Anterior vena cava (tissue), 1 donor: ENCODE results near the gene CCDC7.

DNA sequence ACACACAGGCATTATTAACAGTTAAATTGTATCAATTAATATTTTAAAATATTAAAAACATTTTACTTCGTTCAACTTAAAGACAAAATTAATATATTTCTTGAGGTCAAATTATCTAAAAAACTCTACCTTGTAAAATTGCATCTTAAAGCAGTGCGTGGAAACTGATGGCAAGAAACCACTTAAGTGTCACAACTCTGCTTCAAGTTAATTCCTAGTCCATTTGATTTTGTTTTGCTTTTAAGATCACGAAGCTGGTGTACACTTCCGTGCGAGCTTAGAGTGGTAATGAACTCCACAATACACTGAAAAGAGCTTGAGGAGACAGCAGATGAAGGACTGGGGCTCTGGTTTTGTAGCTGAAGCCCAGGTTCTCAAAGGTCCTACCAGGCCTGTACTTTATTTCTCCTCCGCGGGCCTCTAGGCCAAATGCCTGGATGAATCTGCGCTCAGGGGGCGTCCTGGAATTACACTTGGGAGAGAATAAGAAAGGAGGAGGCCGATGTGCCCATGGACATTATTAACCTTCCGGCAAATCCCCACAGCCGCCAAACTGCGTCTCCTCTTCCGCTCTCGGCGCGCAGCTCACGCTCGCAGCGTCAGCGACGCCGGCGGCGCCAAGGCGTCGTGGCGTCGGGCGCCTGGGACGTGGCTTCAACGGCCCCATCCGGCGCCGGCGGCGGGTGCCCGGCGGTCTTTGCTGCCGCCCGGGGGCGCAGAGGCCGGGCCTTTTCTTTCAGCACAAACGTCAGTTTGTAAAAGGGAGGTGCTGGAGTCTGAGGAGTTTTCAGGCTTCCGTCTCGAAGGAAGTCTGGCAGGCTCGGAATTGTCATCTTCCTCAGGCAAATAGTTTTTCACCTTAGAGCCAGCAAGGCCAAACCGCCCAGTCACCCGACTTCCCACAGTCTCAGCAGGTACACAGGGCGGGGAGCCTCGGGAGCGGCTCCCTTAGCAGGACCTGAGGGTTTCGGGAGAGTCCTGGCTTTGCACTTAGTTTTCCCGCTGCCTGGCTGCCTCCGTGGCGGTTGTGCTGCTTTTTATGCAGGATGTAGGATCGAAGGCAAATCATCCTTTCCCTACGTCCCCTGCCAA is at the start of gene CCDC7:
CCDC7 (plus strand) TSS at position 657 of the 1,092 bp plus-strand sequence.
- PRO-cap: unidirectional peak, plus-strand start at position 428 of the sequence; bidirectional peak, plus-strand start at position 758 of the sequence, minus-strand start at position 580 of the sequence; bidirectional peak, plus-strand start at position 993 of the sequence, minus-strand start at position 909 of the sequence

DNA sequence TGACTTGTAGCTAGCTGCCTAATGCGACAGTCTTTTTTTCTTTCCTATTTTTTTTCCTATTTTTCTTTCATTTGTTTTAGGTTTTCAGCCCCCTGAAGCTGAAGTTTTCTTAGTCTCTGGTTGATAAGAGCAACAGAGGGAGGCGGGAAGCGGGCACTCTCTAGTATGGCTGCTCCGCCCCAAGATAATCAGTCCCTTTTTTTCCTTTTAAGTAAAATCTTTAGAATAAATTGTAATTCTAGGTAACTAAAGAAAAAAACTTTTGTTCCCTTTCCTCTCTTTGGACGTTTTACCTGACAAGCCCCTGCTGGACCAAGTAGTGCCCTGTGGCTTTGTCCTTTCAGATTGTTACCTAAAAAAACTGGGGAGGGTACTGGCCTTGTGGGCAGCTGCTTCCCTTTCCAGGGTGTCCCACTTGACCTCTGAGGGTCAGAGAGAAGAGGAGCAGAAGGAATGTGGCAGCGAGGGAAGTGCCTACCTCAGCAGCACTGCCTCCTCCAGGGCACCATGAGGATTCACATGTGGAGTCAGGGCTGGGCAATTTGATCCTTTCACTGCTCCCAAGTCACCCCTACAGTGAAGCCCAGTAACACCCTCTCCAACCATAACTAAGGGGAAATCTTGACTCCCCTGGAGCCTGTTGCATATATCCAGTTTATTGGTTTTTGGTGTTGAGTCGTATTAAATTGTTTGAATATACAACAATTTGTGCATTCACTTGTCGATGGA is 64.7 kb downstream of the ITGB1 start:
- PRO-cap: no peak

GRCh38 chr10:32970892-32971382 is 12.9 kb upstream of the ITGB1 start:
- PRO-cap: no peak

DNA sequence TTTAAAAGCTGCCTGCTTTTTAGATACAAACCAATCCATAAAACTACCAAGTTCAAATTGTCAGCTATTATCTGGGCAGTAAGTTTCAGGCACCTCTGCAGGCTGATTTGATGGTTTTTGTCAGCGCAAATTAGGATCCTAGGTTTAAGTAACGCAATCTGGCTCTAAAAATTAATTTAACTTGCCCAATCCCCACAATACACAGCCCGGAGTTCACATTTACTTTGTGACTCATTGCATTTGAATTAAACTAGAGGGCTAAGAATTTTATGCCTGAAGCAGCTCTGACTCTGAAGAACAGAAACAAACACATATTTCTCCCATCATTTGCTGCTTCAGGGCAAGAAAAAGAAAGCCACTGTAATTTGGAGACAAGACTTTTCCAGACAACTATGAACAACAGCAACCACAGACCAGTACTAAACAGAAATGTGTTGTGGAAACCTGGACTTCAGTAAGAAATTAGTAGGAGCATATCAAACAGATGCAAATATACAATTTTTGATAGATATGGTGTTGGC is 43.3 kb downstream of the NRP1 start:
- PRO-cap: no peak

DNA sequence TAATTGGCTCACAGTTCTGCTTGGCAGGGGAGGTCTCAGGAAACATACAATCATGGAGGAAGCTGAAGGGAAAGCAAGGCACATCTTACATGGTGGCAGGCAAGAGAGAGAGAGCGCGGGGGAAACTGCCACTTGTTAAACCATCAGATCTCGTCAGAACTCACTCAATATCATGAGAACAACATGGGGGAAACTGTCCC is 344.2 kb upstream of the NRP1 start:
- PRO-cap: unidirectional peak, plus-strand start at position 102 of the sequence

DNA sequence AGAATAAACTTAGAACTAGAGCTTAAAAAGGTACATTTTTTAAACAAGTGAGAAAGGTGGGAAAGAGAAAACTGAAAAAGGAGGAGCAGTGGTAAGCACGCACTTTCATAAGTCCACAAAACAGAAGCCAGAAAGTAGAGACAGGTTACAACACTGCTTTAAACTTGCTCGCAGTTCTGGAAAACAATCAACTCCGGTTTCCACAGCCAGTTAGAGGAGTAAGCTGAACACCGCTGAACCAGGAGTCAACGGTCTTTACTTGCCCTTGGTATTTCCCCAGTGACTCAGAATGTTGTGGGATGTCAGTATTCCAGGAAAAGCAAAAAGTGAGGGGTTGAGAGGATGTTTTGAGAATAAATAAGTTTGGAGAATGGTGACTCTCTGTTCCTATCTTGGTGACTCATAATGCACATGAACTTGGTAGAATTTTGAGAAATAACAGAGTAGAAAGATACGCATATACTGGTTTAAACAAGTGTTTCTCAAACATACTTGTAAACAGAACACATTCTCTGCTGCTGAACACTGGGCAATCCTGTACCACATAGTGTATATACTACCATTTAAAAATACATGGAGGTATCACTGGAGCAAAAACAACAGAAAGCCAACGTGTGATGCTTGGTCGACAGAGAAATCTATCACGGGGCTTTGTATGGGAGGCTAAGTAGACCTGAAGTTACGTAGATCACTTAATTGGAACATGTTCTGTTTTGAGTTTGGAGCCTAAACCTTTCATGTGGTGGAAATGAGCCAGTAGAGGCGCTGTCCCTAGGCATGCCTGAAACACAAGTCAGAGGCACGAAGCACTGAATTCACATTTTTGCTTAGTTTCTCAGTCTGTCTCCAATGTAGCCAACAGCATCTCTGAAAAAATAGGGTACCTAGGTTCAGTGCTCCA is 534.4 kb downstream of the PARD3 start:
- PRO-cap: no peak

DNA sequence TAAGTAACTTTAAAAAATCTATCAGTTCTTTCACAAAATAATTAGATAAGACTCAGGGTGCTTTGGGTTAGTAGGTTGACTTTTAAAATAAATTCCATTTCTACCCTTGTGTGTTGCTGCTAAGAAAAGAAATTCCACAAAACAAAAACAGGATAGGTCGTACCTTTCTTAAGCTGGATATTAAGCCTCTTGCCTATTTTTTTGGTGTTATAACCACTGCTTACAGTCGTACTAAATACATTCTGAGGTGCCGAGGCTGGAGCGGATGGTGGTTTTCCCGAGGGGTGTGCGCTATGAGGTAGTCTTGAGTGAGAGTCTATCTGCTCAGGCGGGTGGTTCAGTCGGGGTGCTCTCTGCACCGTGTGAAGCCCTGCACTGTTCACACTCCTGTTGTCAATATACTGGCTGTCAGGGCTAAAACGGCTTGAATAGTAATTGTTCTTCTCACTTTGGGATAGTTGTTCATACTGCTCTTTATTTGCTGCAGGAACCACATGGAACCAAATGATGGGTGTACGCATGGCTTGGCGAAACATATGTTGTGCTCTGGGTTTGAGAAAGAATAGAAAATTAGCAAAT is 432.6 kb downstream of the PARD3 start:
- PRO-cap: no peak

GRCh38 chr10:34637238-34637860 is 177.7 kb downstream of the PARD3 start:
- PRO-cap: no peak

- PRO-cap: no peak
These were observed 155.4 kb downstream of the PARD3 start for GRCh38 chr10:34659601-34660245.

GRCh38 chr10:34789777-34790191 is 25.3 kb downstream of the PARD3 start:
- PRO-cap: no peak

DNA sequence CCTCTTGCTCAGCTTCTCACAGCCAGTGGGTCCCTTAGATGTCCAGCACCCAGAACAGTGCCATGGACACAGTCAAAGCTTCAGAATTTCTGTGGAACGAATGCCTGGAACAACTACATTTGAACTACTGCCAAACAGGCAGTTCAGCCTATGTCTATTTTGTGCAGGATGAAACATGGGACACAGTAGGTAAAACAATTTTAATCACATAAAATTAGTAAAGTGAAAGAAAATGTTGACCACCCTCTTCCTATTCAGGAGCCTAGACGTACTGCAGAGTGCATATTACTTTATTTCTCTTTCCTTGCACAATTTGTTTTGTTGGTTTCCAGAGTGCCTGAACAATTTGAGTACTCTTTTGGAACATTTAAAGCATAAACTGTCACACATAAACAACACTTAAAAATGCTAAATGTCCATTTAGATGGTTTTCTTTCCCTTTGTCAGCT is 2.1 kb downstream of the PARD3 start:
- PRO-cap: no peak

DNA sequence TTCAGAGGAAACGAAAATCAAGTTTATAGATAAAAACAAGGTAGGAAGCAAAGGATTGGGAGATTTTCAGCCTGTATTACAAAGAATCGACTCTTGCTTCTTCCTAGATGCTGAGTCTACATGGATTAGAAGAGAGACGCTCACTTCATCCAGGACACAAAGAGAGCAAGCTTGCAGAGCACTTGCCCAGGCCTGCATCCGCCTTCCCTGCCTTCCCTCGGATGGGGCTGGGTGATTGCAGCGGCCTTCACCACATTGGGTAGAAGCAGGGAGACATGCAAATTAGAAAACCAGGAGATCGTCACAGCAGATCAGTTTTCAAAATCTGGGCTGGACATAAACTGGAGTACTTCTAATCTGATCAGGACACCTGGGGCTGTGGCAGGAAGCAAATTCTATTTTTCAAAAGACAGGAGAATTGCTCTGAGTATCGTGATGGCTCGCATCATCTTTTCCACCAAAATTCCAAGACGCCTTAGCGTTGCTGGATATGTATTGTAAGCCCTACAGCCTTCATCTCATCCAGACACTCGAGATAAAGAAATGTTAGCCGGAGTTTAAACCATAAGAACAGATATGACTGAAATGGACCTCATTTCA is 91.0 kb upstream of the PARD3 start:
- PRO-cap: no peak

- PRO-cap: no peak
These were observed 103.7 kb upstream of the PARD3 start for GRCh38 chr10:34918746-34919242.

GRCh38 chr10:35211078-35211833 is 84.6 kb downstream of the CREM start:
- PRO-cap: no peak

DNA sequence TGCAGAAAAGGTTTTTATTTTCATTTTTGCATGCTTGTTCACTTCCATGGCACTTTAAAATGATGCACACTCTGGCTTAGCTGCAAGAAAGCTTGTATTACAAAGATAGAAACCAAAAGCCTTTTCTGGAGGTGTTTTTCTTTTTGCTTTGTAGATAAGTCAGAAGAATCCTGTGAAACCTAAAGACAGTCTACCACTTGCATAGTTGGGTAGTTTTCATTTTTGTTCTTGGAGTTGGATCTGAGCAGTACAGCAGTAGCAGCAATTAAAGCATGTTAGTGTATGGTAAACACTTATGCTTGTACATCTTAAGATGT is 19.7 kb downstream of the CCNY start:
- PRO-cap: no peak

DNA sequence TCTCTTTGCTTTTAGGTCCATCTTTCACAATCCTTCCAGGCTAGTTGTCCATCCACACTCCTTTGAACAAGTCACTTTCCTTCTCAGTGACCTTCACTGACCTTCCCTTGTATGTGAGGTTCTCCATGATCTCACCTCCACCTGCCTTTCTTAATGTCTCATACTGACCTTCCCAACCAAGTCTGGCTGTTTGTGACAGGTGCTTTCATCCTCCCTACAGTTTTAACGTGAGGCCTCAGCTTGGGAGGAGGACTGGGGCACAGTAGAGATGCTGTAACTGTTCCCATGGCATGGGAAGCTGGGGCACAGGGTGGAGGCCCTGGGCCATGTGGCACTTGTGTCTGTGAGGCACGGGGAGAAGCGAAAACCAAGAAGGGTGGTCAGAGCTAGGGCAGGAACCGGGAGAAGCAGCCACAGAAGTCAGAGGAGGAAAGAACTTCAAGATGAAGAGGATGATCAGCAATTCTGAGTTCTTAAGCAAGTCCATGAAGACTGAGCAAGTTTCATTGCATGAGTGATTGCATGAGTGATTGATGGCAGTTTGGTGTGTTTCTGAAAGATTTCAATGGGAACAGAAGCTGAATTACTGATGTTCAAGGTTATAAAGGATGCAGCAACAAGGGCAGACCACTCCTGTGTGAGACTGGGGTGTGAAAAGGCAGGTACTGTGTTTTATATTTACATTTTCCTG is 35.2 kb downstream of the CCNY start:
- PRO-cap: no peak

GRCh38 chr10:35449237-35450096 is 113.2 kb downstream of the CCNY start:
- PRO-cap: no peak

DNA sequence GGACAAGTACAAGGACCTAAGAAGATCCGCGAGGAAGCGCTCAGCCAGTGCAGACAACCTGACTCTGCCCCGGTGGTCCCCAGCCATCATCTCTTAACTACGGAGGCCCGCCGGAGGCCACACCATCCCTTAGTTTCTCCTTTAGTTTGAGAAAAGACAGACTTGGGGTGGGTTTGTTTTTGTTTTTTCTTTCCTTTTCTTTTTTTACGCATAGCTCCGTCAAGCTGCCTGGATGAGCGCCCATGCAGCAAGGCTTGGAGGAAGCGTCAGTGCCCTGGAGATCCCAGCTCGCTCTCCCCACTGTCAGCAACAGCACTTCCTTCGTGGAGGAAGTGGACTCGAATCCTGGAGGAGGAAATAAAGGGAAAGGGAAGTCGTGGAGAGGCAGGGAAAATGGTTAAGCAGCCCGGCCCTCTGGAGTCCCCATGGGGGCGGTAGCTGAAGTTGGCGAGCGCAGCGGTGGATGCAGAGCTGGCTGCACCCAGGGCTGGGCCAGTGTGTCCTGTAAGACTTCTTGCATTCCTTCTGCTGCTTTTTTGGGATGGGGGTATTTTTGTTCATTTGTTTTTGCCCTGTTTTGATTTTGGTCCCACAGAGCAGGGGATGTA is 36.0 kb upstream of the GJD4 start:
- PRO-cap: no peak

DNA sequence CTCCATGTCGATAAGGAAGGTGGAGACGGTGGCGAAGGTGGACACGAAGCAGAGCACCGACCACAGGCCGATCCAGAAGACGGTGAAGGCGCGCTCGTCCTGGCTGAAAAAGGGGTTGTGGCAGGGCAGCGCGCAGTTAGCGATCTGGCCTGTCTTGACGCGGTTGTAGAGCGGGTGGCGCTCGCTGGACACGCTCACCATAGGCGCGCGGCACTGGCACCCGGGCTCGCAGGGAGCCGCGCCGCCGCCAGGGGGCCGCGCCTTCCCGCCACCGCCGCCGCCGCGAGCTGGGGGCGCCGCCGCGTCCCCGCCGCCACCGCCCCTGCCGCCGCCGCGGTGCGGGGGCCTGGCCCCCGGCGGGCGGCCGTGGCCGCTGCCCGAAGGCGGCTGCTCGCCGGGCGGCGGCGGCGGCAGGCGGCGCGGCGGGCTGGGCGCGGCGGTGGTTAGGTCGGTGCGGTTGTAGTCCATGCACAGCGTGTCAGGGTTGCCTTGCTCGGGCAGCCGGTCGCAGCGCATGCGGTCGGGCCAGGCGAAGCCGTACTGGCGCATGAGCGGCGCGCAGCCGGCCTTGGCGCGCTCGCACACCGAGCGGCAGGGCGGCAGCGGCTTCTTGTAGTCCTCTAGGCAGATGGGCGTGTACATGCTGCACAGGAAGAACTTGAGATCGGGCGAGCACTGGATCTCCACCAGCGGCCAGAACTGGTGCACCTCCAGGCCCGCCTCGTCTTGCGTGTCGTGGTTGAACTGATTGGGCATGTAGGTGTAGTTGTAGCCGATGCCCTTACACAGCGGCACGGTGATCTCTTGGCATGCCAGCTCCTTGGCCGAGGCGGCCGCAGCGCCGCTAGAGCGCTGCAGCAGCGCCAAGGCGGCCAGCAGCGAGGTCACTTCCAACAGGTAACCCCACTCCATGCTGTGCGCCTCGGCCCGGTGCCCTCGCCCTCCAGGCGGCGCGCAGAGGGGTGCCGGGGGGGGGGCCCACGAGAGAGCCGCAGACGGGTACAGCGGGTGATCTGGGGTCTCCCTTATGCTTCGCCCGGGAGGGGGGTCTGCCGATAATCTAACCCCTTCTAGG is 1.2 kb downstream of the FZD8 start:
- PRO-cap: no peak

- PRO-cap: no peak
These were observed 678.7 kb upstream of the ANKRD30A start for GRCh38 chr10:36446715-36447160.